GM19239 (cell line): ENCODE data around the gene FAN1.

DNA sequence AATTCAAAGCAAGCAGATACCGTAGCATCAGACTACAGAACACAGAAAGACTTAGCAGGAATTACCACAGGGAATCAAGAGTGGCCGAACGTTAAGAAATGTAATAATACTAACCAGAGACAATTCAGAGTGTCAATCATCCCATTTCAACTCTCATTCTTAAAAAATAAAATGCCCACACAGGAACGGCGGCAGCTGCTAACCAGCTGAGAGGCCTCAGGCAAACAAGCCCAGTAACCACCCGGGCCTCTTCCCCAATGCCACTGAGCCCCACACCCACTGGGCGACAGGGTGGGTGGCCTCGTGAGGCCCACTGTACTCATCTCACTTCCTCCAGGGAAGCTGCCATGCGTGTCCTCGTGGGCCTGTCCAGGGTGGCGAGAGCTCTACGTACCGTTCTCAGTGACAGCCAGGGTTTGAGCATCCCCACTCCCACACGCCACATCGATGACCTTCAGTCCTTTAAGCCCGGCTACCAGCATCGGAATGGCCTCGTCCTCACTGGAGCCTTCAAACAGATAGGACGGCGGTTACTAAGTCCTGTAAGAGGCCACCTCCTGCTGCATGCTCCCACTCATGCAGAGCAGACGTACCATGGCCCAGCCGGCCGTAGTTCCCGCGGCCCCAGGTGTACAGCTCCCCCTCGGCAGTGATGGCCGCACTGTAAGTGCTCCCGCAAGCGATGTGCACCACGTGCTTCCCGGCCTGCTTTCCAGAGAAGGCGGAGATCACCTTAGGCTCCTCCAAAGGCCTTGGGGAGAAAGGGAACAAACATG, 56.6 kb downstream of the HERC2 start:
- RRBS = no CpG with 5 or more reads among the region's 32 CpGs

DNA sequence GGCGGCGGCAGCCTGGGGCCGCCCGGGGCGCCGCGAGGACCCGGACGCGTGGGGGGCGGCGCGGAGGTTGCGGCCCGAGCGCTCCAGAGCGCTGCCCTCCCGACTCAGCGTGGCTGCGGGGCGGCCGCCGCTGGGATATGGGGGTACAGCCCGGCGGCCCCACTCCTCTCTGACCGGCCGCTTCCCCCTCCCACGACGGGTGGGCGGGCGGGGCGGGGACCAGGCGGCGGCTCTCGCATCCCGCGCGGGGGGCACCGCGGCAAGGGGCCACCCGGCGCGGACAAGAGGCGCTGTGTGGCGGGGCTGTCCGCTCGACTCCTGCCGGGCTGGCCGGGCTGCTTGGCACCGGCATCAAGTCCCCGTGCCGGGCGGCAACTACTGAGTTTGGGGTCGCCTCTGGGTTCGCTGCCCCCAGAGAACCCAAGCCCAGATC, 554 bp downstream of the APBA2 start:
- RRBS = 5% methylated on average over 21 of the region's 55 CpGs

DNA sequence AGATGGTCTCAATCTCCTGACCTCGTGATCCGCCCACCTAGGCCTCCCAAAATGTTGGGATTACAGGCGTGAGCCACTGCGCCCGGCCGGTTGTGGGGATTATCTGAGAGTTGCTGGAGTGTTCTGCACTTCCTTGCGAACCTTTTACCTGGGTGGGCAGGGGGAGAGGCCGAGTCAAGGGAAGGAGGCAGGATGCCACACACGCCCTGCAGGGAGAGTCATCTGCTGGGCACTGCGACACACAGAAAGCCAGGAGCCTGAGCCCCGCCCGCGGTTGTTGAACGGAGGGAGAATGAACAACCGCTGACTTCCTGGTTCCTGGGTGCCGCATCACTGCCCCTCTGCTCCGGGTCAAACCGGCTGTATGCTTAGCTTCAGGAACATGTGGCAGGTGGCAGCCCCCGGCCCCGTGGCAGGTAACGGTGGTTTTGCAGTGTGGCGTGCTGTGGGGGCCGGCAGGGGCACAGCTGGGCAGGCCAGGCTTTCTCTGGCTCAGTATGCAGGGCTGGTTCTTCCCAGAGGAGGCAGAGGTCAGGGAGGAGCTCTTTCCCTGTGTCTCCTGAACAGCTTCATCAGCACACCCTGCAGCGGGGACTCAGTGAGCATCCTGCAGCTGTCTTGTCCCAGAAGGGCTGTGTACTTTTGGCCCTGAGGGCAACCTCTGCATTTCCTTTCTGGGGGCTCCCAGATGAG, 33.4 kb downstream of the APBA2 start:
- RRBS = 65% methylated on average over 2 of the region's 24 CpGs

GRCh38 chr15:28937931-28938551, 52.3 kb downstream of the APBA2 start:
- RRBS = no CpG with 5 or more reads among the region's 7 CpGs

- RRBS = no CpG with 5 or more reads among the region's 9 CpGs
Observed at GRCh38 chr15:29268099-29268937, 1.3 kb downstream of the NSMCE3 start.

DNA sequence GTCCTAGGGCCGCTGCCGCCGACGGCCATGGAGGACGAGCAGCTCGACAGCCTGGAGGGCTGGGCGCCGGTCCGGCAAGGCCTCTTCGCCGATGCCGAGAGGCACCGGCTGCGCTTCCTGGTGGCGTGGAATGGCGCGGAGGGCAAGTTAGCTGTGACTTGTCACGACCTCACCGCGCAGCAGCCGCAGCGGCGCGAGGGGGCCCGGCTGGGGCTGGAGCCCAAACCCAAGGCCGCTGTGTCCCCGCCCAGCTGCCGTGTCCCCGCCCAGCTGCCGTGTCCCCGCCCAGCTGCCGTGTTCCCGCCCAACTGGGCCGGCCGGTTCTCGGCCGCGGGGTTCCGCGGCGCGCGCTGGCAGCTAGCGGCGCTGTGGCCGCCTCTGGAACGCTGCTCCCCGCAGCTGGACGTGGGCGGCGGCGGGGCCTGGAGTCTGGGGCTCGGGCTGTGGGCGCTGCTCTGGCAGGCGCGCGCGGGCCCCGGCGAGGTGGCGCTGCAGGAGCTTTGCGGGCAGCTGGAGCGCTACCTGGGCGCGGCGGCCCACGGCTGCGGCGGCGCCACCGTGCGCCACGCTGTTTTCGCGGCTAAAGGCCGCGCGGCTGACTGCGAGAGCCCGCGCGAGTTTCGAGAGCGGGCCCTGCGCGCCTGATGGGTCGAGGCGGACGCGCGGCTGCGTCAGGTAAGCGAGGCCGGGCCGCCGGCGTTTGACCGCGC, 56.8 kb upstream of the GOLGA8R start:
- RRBS = no CpG with 5 or more reads among the region's 99 CpGs

GRCh38 chr15:30551752-30552010, 169 bp upstream of the GOLGA8Q start:
- RRBS = no CpG with 5 or more reads among the region's 7 CpGs

- RRBS = no CpG with 5 or more reads among the region's 66 CpGs
Observed at GRCh38 chr15:30572528-30573250, 20.8 kb downstream of the GOLGA8Q start.

DNA sequence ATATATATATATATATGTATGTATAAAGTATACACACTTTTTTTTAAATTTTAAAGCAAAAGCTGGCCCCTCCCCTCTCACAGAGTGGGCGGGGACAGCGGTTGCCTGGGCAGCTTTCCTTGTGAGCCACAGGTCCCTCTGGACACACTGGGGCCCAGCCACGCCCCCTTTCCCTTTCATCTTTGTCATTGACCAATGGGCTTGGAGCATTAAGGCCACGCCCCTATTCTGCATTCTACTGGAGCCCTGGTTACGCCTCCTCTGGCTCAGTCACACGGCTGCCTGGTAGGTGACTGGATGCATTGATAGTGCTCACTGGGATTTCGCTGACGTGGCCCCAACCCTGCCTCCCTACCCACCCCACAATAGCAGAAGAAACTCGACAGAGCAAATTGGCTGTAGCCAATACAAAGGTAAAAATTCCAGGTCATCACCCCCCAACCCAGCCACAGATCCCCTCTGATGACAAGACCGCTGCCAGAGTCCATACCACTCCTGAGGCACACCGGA, 112.5 kb upstream of the FAN1 start:
- RRBS = no CpG with 5 or more reads among the region's 11 CpGs

DNA sequence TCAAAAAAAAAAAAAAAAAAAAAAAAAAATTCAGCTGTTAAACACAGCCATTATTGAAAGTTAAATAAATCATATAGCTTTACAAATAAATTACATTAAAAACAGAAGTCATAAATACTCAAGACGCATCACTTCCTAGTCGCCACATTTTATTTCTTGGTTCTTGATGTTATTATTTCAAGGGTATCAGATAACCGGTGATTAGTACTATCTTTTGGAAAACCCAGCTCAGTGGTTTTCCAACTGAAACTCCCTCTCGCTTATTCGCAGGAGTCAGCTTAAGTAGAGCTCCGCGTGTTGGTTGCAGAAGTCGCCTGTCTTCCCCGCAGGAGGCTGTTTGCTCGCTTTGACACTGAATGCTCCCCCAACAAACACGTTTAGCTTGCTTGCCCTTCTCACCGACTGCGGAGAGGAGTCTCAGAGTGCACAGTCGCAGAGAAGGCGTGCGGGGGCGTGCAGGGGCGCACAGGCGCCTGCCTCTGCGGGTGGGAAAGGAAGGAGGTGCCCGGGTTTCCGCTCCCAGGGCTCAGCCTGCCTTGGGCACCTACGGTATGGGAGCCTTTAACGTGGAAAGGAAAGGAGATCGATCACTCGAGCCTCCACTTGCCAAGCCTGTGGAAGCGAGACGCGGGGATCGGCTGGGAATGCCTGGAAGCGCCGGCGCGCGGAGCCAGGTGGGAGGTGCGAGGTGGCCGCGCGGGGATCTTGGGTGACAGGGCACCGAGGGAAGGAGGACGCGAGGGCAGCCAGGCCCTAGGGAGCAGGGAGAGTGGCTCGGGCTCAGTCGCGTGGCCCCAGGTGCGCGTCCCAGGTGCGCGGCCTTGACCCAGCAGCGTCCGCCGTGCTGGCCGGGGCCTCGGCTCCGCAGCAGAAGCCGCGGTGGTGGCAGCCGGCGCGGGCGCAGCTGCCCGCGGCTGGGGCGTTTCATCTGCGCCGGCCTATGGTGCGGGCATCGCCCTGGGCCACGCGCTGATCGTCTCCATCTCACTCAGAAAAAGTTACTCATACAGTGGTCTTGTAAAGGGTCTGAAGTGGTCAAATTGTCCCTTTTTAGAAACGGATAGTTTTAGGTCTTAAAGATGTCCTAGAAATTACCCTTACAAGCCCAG, at the start of gene FAN1:
TSS of gene FAN1 (plus strand) at position 702 of the 1,109 bp plus-strand sequence.
- RRBS = 2% methylated on average over 14 of the region's 72 CpGs

DNA sequence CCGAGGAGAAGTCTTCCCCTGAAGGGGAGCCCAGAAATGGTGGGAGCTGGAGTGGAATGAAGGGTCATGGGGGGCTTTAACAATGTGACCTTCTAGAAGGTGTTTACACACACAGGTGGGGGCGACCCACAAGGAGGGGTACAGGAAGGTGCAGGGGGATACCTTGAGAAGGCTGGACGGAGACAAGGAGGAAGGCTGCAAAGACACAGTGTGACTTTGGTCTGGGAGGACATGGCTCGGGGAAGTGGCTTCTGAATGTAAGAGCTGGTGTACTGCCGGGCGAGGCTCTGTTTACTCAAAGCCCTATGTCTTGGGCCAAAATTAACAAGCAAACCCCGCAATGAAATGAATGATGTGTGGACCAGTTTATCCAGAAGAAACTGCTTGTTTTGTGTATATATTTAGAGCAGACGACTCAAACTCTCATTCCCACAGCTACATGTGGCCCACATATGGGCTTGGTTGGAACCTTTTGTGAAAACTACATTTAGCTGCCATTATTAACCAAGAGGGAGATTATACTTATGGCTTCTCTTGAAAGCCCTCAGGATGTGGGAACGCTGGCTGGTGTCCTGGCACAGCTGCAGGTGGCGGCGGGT, 18.6 kb downstream of the TRPM1 start:
- RRBS = no CpG with 5 or more reads among the region's 11 CpGs

GRCh38 chr15:31215361-31216216, 111.0 kb upstream of the KLF13 start:
- RRBS = 2% methylated on average over 48 of the region's 81 CpGs

DNA sequence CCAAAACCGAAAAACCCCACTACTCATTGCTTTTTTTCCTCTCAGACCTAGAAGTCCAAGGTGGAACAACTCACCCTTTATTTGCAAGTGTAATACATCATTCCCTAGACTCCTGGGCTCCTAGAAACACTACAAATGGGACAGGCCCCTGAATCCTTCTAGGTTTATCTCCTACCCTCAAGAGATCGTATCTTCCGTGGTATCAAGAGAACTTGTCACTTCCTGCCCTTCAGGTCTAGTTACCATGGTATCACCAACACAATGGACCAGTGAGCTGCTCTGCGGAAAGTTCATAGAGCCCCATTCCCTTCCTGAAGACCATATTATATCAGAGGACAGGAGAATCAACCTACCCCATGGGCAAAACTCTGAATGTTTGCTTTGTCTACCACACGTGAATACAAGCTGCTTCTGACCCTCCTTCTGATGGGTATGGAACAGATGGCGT, 84.8 kb upstream of the KLF13 start:
- RRBS = no CpG with 5 or more reads among the region's 6 CpGs

DNA sequence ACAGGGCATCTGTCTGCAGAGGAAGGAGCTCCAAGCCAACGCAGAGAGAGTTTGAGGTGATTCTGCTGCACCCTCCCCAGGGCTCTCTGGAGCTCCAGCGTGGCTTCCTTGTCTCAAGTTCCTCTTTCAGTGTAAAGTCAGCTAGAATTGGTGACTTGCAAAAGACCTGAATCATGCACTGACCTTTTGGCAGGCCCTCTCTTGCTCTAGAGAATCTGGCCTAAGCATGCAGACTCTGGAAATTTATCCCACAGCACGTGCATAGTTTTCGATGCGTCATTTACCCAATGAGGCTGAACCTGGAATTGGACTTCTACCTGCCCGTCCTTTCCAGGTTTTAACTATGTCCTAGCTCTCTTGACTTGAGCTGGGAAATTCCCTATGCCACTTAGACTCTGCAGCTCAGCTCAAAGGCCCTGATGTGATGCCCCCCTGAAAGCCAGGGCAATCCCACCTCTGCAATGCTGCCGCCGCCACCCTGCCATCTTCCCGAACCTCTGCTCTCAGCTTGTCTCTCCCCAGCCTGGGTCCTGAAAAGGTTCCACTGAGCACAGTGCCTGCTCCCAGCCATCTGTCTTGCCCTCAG, 63.3 kb upstream of the KLF13 start:
- RRBS = no CpG with 5 or more reads among the region's 9 CpGs

DNA sequence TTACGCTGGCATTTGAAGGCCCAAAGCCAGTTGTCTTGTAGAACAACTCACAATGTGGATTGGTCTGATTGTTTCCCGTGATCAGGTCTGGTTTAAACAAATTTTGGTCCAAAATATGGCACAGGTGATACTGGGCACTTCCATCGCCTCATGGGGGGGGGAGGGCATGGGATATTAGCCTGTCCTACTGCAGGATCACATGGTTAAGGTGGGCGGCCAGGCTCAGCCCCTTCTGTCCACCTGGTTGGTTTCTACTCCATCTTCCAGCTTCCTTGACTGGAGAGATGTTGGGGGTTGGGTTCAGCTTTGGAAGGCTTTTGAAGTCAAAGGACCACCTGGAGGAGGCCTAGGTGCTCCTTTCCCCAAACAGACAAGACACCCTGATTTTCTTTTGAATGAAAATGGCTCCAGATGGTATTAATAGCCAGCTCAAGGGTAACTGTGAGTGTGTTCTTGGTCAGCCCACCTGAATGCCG, 7.2 kb downstream of the KLF13 start:
- RRBS = no CpG with 5 or more reads among the region's 5 CpGs

DNA sequence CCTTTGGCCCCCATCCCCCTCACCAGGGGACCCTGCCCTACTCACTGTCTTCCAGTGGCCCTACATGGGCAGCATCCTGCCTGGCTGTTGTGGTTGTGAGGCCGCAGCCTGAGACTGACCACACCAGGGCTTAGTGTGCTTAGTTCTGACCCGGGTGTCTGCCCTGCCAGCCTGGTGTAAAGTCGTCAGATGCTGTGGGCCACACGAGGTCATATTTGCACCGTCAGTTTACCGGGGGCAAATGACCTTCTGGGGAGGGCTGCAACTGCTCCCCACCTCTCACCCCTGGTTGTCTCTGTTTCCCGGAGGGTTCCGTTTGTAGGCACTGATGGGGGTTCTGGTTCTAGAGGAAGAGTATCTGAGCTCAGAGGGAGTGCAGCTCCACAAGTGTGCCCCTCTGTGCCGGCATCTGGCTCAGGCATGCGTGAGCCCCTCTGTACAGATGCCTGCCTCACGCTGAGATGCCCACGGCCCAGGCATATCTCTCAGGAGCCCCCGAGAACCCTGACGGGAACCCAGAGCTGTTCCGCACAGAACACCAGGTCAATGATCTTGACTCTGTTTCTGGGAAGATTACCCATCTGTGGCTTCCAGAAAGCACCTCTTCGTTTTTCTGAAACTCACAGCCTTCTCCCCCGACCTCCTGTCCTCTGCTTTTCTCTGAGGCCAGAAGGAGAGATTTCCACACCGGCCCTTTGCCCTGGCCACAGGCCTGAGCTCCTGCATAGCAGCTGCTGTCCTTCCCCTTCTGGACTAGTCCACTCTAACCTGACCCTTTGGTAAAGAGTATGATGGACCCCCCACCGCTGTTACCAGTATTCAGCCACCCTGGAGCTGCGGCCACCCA, 19.2 kb downstream of the KLF13 start:
- RRBS = 2% methylated on average over 8 of the region's 20 CpGs

DNA sequence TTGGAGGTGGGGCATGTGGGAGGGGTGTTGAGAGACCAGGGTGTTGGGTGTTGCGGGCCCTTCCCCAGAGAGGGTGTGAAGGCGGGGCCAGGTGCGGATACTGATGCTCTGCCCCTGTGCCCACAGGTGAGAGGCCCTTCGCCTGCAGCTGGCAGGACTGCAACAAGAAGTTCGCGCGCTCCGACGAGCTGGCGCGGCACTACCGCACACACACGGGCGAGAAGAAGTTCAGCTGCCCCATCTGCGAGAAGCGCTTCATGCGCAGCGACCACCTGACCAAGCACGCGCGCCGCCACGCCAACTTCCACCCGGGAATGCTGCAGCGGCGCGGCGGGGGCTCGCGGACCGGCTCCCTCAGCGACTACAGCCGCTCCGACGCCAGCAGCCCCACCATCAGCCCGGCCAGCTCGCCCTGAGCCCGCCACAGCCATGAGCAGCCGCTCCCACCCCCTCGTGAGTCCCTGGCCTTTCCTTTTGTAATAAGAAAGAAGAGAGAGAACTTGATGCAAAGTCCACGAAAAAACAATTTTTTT, 45.3 kb downstream of the KLF13 start:
- RRBS = 96% methylated on average over 13 of the region's 41 CpGs

DNA sequence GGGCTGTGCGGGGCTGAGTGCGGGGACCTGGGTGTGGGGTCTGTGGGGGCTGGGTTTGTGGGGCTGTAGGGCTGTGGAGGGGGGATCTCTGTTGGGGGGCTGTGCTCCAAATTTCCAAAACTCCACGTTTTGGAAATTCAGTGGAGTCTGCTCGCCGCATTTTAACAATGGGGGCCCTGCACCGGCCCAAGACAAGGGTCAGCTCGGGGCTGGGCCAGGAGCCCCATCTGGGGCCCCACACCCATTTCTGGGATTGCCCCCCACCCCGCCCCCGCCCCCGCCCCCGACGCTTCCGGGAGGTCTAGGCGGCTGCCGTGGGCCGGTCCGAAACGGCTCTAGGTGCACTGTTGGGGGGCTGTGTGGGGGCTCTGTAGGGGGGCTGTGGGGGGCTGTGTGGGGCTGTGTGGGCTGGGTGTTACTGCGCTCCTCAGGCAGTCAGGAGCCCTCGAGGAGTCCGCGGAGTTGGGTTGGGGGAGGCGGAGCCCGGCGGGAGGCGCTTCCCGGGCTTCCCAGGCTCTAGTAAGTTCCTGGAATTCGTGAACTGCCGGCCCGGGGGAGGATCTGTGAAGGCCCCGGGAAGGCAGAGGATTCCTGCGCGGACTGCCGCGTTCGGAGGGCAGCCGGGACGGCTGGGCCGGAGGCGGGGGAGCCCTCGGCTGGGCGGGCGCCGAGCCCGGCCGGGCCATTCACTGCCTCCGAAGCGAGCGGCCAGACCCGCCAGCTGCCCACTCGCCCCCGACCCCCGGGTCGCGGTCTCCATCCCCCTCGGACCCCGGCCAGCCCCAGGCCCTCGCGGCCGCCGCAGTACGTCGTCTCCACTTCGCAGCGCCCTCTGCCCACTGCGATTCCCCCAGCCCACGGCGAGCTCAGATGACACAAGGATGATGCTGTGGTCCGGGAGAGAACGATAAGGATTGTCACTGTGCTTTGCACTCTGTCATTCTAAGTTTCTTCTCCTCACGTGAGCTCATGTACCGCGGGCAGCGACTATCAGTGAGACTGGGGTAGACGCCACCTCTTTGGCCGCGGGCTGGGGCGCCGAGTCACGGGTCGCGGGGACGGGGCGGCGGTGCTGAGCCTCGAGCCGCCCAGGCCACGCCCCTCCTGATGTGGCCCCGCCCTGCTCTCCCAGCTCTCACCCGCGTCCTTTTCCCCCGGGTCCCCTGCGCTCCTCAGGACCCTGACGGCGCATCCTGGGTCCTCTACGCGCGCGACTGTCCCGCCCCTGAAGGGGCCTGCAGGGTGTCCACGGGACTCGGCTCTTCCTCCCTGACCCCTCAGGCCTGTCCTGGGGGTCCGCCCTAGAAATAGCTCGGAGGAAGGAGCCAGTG, 65.2 kb downstream of the KLF13 start:
- RRBS = 2% methylated on average over 20 of the region's 104 CpGs

DNA sequence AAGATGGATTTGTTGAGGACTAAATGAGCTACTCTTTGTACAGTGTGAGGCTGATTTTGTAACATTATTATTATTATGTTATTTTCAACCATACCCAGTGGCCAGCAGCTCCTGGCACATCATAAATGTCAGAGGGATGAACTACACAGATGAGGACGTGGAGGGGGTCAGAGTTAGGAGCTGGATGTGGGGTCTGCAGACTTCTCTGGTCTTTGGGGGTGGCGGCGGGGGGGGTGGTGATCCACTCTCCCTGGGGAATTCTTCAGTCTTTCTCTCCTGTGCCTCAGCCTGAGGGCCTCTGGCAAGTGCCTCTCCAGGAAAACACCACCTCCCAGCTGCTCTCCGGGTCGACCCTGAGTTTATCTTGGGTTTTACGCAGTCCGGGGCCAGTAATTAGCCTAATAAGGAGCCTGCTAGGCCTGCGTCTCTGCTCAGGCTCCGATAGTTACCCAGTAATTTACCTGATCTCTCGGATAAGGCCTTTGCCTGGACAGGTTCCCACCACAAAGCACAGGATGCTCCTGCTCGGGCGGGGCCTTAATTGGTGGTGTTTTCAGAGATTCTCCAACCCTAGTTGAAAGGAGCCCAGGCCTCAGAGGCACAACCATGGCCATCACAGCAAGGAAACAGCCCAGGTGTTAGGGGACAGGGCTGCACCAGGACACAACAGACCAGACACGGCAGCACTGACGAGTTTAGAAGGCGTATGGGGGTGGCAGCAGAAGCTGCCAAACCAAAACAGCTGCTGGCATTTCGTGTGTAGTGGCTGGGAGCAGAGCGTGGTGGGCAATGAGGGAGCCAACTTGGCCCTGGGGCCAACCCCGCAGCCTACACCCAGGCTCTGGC, 71.2 kb downstream of the KLF13 start:
- RRBS = no CpG with 5 or more reads among the region's 18 CpGs

DNA sequence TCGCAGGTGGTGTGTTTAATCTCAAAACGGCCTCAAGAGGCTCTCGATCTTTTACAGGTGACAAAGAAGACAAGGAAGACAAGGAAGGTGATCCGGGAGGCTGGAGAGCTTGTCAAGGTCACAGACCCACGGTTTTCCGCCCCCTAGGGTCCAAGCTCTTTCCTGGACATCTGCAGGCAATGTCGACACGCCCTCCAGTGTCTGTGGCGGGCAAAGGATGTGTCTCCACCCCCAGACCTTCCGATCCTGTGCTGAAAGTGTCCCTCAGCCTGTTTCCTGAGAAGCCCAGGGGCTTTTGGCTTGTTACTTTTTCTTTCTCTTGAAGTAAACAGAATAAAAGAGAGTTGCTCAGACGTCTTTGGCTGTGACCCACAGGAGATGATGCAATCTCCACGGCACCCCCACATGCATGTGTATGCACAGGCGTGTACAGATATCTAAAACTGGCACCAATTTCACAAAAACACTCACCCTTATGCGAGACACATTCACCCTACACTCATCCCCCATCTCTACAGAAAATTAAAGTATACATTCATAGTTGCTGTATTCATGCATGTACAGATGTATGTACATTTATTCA, 108.8 kb downstream of the KLF13 start:
- RRBS = no CpG with 5 or more reads among the region's 14 CpGs